Right atrium auricular region (tissue), 2 donors: ENCODE data around the gene RUVBL1.

DNA sequence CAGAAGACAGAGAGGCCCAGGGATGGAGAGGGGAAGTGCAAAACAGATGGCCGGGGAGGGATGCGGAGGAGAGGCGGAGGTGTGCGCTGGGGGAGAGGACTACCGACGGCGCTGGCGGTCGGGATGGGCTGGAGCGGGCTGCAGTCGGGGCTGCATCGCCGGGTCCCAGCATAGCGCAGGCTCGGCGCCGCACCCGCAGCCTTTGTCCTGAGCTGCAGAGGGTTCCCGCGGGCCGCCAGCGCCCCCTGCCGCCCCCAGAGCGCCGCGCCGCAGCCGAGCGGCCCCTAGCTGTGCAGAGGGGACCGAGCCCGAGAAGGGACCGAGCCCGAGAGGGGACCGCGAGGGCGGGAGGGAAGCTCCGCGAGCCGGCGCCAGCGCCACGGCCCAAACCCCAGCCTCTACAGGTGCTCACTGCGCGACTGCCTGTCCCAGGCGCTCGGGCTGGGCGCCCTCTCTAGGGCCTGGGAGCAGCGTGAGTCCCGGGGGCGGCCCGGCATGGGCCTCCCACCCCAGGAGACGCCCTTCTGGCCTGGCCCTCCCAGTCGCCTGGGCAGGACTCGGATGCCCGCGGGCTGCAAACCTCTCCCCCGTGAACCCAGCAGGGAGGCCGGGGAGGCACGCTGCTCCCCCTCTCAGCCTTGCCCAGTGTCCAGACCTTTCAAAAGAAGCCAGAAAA, 134.9 kb downstream of the TPRA1 start:
- PRO-cap = no peak
- RAMPAGE, long total RNA, 2 experiments = no peak in any of the 2 experiments

- PRO-cap = no peak
- RAMPAGE, long total RNA, 2 experiments = no peak in any of the 2 experiments
Measured at GRCh38 chr3:127574096-127574682, 16.3 kb downstream of the TPRA1 start.

- PRO-cap = no peak
- RAMPAGE, long total RNA, 2 experiments = no peak in any of the 2 experiments
Measured at GRCh38 chr3:127701768-127702738, 29.3 kb downstream of the ABTB1 start.

- PRO-cap = no peak
- RAMPAGE, long total RNA, 2 experiments = no peak in any of the 2 experiments
Measured at GRCh38 chr3:127707687-127708536, 35.2 kb downstream of the ABTB1 start.

DNA sequence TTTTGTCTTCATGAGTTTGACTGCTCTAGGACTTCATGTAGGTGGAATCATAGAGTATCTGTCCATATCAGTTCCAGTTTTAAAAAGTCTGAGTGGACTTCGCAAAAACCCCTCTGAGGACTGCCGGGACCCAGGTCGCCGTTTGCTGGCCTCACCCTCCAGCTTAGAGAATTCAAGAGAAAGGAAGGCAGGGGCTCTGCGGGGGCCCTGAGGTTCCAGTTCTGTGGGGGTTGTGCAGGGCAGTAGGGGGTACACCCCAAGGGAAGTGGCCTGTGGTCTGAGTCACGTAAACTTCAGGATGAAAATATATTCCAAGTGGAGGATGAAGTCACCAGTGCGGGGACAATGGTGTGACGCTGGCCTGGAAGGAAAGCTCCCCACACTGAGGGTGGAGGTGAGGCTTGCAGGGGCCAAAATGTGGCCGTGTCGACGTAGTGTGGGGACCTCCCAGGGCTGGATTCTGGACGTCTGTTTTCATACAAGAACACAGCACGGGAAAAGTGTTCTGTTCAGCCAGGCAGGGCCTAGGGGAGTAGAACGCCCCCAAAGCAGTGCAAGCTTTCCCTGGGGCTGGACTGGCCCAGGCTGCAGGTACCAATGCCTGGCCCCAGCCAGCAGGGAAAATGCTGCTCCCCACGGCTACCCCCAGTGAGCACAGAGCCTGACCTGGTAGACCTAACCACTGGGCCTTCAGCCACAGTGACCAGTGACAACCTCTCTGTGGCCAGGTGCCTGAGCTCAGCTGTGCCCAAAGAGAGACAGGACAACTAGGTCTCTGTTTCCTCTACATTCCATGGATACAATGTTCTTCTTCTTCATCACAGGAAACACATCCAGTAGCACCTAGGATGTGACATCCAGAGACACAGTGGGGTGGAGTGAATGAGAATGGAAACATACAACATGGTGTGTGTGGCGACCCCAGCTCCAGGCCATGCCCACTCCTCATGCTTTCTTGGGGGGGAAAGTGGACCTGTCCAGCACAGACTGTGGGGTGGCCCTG, 67.9 kb downstream of the ABTB1 start:
- PRO-cap = bidirectional peak, plus-strand start at position 508 of the sequence, minus-strand start at position 279 of the sequence
- RAMPAGE, long total RNA, 2 experiments = no peak in any of the 2 experiments

DNA sequence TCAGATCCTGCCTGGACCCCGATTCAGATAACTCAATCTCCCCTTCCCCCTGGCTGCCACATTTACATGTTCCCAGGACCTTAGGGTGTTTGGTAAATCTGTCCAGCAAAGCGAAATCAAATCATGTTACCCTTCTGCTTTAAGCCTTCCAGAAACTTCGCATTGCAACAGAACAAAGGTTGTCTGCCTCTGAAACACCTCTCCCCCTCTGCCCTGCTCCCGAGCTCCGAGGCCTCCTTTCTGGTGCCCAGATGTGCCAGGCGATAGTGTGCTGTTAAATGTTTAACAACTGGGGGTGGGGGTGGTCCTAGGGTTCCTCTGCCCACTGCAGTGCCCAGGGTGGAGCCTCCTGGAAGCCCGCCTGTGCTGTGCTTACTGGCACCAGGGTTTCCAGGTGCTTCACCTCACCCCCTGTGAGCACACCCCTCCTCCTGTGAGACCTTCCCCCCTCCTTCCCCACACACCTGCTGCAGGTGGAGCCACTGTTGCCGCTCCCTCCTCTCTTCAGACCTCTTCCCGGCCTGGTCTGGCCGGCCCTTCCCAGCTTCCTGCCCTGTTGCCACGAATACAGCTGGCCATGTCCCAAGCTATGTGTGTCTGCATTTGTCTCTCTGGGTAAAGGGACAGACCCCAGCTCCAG, 37.4 kb downstream of the MGLL start:
- PRO-cap = no peak
- RAMPAGE, long total RNA, 2 experiments = start-site peak on the minus strand in 1 of 2 experiments, centred at position 549 of the sequence, 33 reads per replicate

GRCh38 chr3:127916106-127916572, 1.1 kb downstream of the KBTBD12 start:
- PRO-cap = unidirectional peak, minus-strand start at chr3:127916345
- RAMPAGE, long total RNA, 2 experiments = no peak in any of the 2 experiments

DNA sequence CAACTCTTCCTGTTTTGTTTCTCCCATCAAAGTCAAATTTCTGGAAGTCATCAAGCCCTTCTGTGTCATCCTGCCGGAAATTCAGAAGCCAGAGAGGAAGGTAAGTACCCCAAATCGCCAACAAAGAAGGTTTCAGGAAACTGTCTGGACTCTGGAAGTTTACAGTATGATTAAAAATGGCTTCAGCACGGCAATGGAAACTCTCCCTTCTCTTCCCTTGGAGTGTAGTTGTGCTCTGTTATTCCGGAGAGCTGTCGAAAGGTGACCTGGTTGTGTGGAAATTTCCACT, 510 bp downstream of the SEC61A1 start:
- PRO-cap = no peak
- RAMPAGE, long total RNA, 2 experiments = no peak in any of the 2 experiments

GRCh38 chr3:128123464-128124361, at the start of gene RUVBL1:
Gene RUVBL1, minus strand, starts transcription at chr3:128123812.
- PRO-cap = bidirectional peak, plus-strand start at chr3:128123967, minus-strand start at chr3:128123800
- RAMPAGE, long total RNA, 2 experiments = start-site peak on the minus strand in 2 of 2 experiments, at chr3:128123782-128123812 at its widest, 81 to 248 reads per replicate

- PRO-cap = no peak
- RAMPAGE, long total RNA, 2 experiments = no peak in any of the 2 experiments
Measured at GRCh38 chr3:128207962-128208432, 54.7 kb downstream of the EEFSEC start.

DNA sequence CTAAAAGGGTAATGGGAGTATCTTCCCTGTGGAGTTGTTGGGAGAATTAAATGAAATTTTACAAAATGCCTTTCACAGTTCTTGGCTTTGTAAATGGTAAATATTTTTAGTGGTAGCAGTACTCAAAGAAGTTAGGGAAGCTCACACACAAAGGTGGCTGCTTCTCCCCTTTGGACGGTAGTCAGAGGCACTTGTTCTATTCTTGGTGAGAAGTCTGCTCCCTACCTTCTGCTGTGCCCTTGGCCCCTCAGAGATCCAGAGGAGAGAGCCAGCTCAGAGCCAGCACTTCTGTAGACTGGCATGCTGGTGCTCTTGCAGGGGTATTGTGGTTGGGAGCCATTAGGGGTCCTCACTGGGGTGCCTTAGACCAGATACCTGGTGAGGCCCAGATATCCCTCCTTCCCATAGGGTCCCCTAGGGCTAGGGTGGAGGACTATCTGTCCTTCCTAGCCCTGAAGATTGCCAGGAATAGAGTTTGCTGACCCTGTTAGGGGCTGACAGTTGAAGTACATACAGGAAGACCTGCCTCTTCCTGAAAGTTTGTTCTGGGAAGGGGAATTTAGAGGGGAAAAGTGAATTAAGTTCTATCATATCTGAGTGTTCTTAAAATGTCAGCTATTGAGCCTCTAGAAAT, 140.7 kb downstream of the EEFSEC start:
- PRO-cap = no peak
- RAMPAGE, long total RNA, 2 experiments = no peak in any of the 2 experiments

GRCh38 chr3:128350048-128350464, 116.6 kb downstream of the DNAJB8 start:
- PRO-cap = no peak
- RAMPAGE, long total RNA, 2 experiments = no peak in any of the 2 experiments

DNA sequence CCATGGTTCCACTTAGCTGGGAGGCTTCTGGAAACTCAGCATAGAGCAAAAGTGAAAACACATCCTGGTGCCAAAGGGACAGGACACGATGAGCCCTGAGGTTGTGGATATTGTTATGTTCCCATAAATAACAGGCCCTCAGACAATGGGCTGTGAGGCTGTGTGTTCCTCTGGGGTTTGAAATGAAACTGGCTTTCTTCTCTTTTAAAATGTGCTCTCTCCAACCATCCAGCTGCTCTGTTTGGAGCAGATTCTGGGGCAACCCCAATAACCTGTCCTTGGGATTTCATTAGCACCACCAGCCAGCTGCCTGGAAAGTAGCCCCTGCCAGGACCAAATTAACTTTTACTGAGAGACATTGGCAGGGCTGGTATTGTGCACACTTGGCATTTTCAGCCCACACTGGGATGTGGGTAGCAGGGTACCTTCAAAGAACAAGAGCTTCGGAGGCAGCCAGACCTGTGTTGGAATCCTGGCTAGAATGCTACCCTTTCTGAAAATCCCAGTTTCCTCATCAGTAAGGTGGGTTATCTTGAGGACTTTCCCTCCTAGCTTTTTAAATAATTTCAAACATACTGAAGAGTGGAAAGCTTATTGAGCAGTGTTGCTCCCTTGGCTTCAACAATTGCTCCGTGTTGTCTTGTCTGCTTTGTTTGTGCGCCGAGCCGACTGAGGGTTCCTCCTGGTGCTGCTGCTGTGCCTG, 97.4 kb downstream of the DNAJB8 start:
- PRO-cap = no peak
- RAMPAGE, long total RNA, 2 experiments = start-site peak on the plus strand in 1 of 2 experiments, centred at position 408 of the sequence, 11 reads per replicate

DNA sequence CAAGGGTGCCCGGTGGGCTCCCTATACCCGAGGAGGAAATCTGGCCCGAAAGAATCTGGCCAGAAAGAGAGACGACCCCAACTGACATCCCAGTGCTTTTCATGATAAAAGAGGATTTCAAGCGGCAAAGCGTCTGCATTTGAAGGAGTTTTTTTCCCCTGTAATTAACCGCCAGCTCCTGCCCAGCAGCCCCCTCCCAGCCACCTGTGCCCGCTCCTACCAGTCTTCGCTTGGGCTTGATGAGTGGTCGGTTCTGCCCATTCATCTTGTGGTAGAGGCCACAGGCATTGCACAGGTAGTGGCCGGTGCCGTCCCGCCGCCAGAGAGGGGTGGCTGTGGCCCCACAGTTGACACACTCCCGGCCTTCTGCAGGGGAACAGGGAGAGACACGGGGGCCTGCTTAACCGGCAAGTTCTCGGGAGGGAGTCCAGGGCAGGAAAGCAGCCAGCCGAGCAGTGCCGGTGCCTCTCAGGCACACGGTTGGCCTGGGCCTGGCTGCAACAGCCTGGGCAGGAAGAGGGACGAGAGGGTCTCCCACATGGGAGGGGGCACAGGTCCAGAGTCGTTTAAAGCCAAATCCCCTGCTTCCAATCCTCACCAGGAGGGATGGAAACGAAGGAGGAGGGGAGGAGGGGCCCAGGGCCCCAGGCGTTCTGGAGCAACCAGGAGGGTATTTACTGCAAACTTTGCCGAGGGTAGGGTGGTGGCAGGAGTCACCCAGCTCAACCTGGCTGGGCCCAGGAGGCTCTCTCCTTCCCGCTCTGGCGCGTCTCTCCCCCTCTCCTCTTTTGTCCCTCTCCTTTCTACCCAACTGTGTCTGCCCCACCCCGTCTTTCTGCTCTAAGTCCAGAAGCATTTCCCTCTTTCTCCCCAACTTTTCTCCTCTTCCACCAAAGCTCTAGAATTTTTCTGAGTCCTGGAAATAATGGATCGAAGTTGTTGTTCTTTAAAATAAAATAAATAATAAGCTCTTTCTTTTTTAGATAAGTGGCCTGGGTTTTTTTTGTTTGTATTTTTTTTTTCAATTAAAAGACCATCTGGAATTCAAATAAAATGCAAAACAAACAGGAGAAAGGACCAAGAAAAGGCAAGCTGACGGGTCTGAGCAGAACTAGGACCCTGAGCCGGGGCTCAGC, 9.0 kb downstream of the GATA2 start:
- PRO-cap = no peak
- RAMPAGE, long total RNA, 2 experiments = no peak in any of the 2 experiments

- PRO-cap = bidirectional peak, plus-strand start at chr3:128489219, minus-strand start at chr3:128489190
- RAMPAGE, long total RNA, 2 experiments = no peak in any of the 2 experiments
Measured at GRCh38 chr3:128489067-128489469, 3.9 kb downstream of the GATA2 start.

DNA sequence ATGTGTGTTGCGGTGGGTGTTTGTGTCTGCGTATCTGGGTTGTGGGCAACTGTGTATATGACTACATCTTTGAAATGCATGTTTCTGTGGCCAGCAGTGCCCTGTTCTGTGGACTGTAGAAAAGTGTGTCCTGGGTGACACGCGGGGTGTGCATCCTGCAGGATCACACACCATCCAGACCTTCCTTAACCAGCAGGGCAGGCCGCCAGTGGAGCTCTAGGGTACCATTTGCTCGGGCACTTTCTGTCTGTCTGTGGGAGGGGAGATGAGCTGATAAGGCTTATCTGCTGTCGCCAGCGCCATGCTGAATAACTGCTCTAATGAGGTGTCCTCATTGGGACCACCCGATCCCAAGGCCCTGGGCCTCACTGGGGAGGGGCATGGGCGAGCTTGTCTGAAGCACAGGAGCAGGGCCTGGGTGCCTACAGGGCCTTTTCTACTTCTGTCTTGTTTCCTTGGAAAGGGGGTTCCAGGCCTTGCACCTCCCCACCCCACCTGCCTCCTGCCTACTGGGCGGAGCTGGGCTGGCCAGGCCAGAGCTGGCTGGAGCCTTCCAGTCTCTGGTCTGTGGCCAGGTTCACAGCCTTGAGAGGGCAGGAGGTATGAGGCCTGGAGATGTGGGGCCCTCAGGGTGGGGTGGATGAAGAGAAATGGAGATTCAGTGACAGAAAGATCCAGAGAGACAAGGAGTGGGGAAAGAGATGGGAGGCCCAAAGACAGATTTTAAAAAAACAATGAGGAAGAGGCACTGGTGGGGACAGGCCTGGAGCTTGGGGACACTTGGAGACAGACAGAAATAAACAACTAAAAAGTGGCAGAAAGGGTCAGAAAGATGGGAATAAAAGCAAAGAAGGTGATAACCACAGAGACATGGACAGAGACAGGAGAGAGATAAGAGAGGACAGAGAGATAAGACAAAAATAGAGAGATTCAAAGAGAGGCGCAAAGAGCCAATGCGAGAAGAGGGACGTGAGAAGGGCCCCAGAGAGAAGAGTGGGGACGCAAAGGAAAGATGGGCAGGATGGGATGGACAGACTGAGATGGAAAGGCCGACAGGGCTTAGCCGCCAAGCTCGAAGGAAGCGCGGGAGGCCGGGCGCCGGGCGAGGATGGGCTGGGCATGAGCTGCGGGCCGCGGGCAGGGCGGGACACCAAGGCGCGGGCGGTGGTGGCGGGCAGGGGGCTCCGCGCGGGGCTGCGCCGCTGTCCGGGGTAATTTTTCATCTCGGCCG, 2.7 kb upstream of the GATA2 start:
- PRO-cap = no peak
- RAMPAGE, long total RNA, 2 experiments = no peak in any of the 2 experiments

DNA sequence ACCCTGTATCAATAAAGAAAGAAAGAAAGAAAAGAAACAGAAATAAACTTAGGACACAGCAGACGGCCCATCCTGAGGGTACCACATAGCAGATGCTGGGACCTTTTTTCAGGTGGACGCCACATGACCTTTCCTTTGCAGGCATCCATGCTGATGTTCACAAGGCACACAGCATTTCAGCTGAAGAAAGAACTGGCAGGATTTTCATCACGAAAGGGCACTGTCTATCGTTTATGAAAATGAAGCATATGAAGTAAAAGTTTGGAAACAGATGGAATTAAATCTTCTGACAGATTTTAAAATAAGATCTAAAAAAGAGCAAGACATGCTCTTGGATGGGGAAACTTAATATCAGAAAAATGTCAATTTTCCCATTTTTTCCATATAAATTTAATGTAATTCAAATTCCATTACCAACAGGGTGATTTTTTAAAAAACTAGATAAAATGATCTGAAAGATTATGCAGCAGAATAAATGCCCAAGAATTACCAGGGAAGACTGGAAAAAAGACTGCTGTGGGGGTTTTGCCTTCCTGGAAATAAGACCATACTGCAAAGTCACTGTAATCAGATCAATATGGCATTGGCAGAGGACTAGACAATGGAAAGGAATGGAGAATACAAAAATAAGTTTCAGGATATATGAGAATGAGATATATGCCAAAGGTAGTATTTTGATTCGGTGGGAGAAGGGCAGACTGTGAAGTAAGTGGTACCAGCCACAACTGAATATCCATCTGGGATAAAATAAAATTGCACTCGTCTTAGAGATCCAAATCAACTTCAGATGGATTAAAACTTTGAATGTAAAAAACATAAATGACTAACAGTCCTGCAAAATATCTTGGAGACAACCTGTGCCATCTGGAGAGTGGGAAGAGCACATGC, 9.2 kb upstream of the GATA2 start:
- PRO-cap = no peak
- RAMPAGE, long total RNA, 2 experiments = no peak in any of the 2 experiments

- PRO-cap = no peak
- RAMPAGE, long total RNA, 2 experiments = no peak in any of the 2 experiments
Measured at GRCh38 chr3:128592078-128592574, 58.5 kb downstream of the RPN1 start.

- PRO-cap = no peak
- RAMPAGE, long total RNA, 2 experiments = no peak in any of the 2 experiments
Measured at GRCh38 chr3:128613685-128614170, 36.9 kb downstream of the RPN1 start.

- PRO-cap = no peak
- RAMPAGE, long total RNA, 2 experiments = no peak in any of the 2 experiments
Measured at GRCh38 chr3:128779475-128780059, 53.6 kb downstream of the RAB7A start.